Measurements from ENCODE around the gene NAA11.

- RRBS: no CpG with 5 or more reads among the region's 4 CpGs
Observed at GRCh38 chr4:77565940-77566620, 39.5 kb upstream of the CXCL13 start.

GRCh38 chr4:77801761-77802198, 17.4 kb downstream of the CNOT6L start:
- RRBS: no CpG with 5 or more reads among the region's 1 CpG

DNA sequence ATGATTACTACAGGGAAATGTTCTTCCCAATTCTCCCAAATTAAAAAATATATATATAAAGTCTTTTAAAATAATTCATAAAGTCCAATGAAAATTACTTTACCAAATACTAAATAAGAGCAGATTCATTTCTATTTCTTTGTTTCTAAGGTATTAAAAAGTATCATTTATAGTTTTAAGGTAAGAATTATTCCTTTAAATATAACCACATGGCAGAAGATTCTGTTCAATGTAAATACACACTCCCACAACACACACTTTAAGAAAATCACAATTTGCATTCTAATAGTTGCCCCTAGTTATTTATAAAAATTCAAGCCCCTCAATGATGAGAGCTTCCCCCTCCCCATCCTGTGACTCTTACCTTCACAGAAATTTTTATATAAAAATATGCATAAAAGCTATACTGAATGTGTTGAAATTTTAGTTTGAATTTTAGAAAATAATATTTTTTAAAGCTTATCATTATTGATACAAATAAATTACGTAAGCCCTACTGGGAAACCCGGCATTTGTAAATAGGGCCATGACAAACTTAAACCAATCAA, 2.9 kb downstream of the CNOT6L start:
- RRBS: no CpG with 5 or more reads among the region's 2 CpGs

- RRBS: no CpG with 5 or more reads among the region's 5 CpGs
Observed at GRCh38 chr4:77821120-77821625, 2.0 kb upstream of the CNOT6L start.

DNA sequence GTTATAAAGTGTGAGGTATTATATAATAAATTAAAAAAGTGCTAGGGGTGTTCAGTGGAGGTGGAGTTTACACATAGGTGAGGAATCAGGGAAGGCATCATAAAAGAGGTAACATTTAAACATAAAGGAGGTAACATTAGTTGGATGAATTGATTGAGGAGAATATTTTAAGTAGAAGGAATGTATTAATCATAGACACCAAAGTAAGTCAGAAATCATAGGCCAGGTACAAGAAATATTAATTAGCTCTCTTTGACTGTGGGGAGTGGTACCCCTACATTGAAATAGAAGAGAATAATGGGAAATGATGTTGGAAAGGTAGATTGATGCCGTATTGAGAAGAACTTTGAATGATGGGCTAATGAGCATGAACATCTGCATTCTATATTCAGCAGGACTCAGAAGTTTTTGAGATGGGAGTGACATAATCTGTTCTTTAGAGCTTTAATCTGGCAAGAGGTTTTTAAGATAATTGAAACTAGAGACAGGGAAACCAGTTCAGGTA, 32.2 kb downstream of the MRPL1 start:
- RRBS: no CpG with 5 or more reads among the region's 1 CpG

DNA sequence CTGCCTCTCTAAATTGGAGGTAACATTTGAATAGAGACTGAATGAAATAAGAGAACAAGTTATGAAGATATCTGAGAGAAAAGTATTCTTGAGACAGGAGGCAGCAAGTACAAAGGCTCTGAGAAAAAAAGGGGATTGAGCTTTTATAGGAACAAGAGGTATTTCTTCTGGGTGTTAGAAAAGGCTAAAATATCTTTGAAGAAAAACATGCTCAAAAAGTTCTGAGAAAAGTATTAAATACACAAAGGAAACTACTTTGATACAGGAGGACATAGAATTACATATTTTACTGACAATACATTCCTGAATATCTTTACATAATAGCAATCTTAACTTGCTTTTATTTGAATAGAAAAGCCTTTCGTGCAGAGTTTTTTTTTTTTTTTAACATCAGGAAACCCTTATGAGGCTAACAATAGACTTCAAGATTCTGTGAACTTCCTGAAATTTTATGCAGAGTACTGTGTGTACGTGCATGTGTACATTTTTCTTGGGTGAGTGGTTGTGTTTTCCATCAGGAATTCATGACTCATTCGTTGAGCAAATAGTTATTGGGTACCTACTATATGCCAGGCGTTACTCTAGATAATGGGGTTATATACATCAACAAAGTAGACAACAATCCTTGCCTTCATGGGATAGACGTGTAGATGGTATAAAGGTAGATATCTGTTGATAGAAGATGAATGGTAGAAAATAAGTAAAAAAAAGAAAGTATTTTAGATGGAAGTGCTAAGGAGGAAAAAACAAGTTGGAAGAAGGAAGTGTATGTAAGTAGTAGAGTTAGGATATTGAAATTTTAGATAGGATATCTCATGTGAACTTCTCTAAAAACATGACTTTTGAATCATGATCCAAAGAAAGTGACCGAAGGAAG, 59.0 kb downstream of the MRPL1 start:
- RRBS: no CpG with 5 or more reads among the region's 6 CpGs

DNA sequence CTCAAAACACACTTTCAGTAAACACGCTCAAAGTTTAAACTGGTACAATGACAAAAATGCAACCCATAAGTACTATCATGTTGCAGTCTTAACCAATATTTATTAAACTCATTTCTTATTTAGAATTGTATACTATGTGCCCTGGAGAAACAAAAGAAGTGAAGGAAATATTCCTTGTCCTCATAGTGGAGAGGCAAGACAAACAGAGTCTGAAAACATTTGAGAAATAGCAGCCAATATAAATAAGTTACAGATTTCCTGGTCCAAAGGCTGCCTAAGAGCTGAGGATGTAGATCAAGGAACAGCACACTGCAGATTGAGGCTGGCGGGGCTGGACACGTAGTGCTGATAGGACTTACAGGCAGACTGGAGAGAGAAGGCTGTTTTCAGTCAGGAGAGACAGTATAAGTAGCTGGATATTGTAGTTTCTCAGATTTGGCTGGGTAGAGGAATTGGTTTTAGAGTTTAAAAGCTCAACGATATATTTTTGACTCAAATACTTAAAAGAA, 39.0 kb upstream of the ANXA3 start:
- RRBS: no CpG with 5 or more reads among the region's 4 CpGs

GRCh38 chr4:78691835-78692443, 84.2 kb upstream of the BMP2K start:
- RRBS: no CpG with 5 or more reads among the region's 4 CpGs

GRCh38 chr4:78707101-78707764, 68.9 kb upstream of the BMP2K start:
- RRBS: no CpG with 5 or more reads among the region's 3 CpGs

- RRBS: no CpG with 5 or more reads among the region's 14 CpGs
Observed at GRCh38 chr4:78794296-78795669, 18.6 kb downstream of the BMP2K start.

- RRBS: no CpG with 5 or more reads among the region's 12 CpGs
Observed at GRCh38 chr4:78868277-78869596, 70.5 kb downstream of the PAQR3 start.

GRCh38 chr4:78915170-78915971, 23.9 kb downstream of the PAQR3 start:
- RRBS: 80% methylated on average over 1 of the region's 3 CpGs

- RRBS: no CpG with 5 or more reads among the region's 1 CpG
Observed at GRCh38 chr4:79197331-79197620, 128.6 kb downstream of the NAA11 start.

DNA sequence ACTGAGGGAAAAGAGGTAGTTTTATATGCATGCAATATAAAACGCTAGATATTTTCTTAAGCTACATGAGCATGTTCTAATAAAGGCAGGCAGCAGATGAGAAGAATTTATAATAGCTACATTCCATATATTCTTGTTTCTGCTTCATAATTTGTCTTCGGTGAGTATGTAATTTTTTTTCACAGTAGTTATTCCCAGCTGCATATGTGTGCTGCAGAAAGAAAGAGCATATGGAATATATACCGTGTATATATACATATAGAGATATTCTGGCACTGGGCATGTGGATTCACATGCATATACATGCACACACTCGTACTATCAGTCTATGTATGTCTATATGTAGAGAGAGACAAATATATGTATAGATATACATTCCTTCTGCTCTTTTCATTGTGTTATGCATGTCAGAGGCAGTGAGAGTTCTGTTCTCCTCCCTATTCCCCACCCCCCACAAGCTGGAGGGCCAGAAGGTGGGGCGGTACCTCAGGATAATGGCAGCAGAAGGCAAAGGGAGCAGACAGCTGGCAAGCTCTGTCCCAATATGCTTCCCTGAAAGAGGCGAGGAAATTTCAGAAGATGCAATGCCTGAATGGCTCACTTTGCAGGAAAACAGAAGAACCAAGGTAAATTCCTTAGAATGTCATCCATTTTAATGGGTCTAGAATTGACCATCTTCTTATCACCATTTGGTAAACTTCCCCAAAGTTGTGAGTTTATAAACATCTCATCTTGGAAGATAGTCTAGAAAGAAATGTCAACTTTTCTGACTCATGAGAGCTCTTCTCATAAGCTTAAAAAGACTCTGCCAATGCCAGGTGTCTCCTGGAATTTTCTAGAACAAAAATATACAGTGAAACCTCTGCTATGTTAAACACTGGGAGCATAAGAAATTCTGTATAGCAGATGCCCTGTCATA, 114.4 kb downstream of the NAA11 start:
- RRBS: no CpG with 5 or more reads among the region's 6 CpGs

DNA sequence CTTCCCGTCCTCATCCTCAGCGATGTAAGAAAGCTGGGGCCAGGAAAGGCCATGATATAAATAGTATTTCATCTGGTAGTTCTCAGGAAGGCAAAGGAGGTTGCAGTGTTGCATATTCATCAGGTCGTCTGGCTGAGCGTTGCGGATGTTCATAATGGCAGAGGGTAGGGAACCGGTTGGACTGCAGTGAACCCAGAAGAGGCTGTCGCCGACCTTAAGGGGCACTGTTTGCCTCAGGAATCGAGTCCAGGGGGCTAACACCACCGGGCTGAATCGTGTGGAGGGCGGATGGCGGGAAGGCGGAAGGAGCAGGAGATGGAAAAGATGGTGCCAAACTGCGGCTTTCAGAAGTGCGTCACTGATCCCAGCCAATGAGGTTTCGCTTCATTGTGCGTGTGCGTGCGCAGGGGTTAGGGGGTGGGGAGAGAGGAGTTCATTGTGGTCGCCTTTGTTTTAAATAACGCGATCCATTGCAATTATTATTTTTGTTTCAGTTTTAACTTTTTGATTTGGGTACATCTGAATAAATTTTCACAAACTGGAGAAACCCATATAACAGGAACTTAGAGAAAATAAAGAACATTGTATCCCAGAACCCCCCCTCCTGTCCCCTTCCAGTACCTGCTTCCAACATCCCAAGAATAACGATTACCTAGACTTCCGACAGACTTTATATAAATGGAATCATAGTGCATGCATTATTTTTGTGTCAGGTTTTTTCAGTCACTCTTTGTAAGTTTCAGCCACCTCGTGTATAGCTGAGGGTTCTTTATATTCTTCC, at the start of gene NAA11:
Gene NAA11, minus strand, starts transcription at position 337 of the 781 bp plus-strand sequence.
- RRBS: 47% methylated on average over 4 of the region's 26 CpGs

DNA sequence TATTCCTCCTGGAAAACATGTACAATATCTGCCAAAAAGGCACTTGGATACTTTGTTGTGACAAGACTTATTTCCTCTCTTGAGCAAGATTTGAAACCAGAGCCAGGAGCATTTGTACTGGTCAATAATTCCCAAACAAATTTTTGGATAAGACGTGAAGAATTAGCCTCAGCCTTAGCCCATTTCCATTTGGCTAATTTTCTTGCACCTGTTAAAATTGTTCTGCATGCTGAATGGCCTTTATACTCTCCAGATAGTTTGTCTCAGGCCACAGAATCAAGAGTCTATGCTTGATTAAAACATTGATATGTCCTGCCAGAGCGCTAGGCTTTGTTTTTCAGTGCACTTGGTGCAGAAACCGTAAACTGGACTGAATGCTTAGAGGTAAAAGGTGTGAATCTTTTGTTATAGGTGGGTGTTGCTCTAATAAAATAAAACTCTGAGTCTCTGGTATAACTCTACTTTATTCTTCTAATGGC, 176.5 kb upstream of the GK2 start:
- RRBS: no CpG with 5 or more reads among the region's 3 CpGs

- RRBS: no CpG with 5 or more reads among the region's 2 CpGs
Observed at GRCh38 chr4:80138778-80139250, 58.5 kb upstream of the PRDM8 start.

GRCh38 chr4:80202570-80203754, 5.7 kb downstream of the PRDM8 start:
- RRBS: 3% methylated on average over 17 of the region's 129 CpGs

- RRBS: no CpG with 5 or more reads among the region's 2 CpGs
Observed at GRCh38 chr4:81032705-81033318, 2.3 kb downstream of the BMP3 start.

DNA sequence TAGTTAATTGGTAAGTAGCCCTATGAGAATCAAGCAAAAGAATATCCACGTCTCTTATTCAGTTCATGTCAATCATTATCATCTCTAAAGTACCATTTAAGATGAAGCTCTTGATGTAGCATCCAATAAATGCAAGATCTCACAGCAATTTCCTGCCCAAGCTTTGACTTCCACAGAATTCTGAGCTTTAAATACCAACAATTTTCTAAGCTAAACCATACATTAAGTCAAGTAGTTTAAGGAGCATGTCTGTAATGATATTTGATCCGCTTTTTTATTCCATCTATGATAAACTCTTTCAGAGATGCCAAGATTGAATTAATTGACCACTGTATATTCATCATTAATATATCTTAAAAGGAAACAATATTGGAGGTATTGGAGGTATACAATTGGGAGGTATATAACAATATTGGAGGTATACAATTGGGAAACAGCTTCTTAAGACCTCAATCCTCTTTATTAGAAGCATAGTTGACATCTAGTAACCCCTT, 209.2 kb upstream of the RASGEF1B start:
- RRBS: no CpG with 5 or more reads among the region's 2 CpGs